ENCODE measurements around a stretch of chr5.

GRCh38 chr5:168423535-168424757 lies 62.3 kb upstream of the RARS1 start:
- RRBS: 98% methylated on average over 4 of the region's 14 CpGs

DNA sequence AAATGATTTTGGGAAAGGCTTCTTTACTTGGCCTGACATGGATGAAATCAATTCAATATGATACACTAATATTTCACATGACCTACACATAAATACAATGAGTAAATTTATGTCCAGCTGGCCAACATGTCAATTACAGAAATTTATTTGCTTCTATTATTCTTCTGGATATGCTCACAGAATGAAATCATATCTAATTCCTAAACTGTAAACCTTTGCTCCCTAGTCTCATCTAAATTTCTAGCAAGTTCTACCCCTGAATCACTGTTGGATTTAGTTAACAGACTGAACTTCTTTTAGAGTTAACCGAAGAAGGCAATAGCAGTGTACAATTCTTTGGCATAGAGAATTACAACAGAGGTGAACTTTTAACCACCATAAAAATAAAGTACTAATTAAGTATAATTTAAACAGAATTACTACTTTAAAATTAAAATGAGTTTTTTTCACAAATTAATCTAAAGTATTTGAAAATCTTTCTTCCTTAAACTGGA lies 14.4 kb downstream of the PANK3 start:
- RRBS: no CpG with 5 or more reads among the region's 1 CpG

- RRBS: no CpG with 5 or more reads among the region's 4 CpGs
These were observed 13.2 kb downstream of the PANK3 start for GRCh38 chr5:168565937-168566482.

- RRBS: no CpG with 5 or more reads among the region's 5 CpGs
These were observed 206.3 kb downstream of the SLIT3 start for GRCh38 chr5:169094566-169095153.

DNA sequence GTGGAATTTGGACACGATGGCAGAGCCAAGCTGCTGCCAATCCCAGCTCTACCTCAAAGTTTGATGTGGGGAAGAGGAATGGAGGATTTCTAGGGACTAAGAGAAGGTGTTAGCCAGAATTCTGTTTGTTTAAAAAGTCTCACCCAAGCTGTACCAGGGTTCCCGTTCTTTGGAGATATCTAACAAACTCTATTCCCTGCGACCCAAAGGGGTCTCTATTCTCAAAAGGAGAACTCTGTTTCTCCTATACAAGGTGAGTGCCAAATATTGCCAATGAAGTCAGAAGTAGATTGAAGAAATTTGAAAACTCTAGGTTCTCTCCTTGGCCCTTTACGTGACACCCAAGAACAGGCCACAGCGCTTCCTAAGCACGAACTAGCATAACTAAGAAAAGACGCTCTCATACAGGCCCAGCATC lies 183.4 kb downstream of the SLIT3 start:
- RRBS: no CpG with 5 or more reads among the region's 7 CpGs

- RRBS: no CpG with 5 or more reads among the region's 17 CpGs
These were observed 660 bp downstream of the DOCK2 start for GRCh38 chr5:169637595-169638275.

- RRBS: no CpG with 5 or more reads among the region's 8 CpGs
These were observed 14.0 kb downstream of the DOCK2 start for GRCh38 chr5:169650885-169651584.

- RRBS: no CpG with 5 or more reads among the region's 7 CpGs
These were observed 21.5 kb downstream of the C5orf58 start for GRCh38 chr5:170254212-170254768.

GRCh38 chr5:170261931-170262342 lies 29.2 kb downstream of the C5orf58 start:
- RRBS: no CpG with 5 or more reads among the region's 4 CpGs

DNA sequence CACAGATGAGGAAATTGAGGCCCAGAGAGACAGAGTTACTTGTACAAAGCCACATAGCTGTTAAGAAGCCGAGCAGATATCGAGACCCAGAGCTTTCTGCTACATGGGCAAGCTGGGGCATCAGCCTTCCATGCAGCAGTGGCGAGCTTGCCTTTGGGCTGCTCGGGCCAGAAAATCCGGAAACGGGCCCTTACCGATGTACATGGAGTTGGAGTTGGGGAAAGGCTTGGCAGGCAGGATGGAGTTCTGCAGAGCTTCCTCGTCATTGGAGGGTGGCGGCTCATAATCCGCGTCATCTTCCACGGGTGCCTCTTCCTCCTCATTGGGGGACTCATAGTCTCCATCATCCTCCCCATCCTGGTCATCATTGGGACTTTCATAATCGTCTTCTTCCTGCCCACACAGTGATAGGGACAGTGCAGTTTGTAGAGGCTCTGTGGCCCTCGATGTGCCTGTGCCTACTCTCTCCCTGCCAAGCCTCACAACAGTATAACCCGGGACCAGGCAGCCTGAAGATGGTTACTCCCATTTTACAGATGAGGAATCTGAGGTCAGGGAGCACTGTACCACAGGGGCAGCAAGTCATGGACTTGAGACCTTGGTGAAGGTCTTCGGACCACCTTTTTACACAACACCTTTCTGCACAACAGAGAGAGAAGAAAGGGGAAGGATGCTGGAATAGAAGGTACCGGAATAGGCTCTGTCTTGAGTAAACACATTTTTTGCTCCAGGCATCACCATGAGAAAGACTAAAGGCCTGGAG lies 26.9 kb downstream of the LCP2 start:
- RRBS: no CpG with 5 or more reads among the region's 17 CpGs

DNA sequence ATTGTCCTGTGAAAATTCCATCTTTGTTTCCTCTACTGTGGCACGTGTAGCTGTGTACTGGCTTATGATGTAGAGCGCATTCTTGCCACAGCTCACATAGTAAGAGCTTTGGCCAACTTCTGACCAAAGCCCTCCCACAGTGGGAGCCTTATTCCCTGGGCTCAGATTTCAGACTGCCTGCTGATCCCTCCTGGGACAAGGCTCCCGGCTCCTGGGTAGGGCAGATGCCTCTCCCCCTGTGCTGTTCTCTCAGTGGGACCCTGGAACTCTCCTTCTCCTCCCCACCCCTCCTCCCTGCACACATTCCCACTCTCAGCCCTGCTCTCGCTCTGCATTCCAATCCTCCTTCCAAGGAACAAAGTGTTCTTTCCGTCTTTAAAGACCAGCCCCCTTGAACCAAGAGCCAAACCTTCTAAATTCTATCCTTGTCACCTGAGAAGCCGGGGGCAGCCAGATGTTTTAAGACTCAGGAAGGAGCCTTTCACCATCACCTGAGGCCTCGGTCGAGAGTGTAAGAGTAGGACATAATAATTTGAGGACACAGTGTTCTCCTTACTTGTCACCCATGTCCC lies 17.4 kb downstream of the LCP2 start:
- RRBS: no CpG with 5 or more reads among the region's 8 CpGs

- RRBS: no CpG with 5 or more reads among the region's 8 CpGs
These were observed 33.5 kb downstream of the KCNMB1 start for GRCh38 chr5:170355555-170356096.

DNA sequence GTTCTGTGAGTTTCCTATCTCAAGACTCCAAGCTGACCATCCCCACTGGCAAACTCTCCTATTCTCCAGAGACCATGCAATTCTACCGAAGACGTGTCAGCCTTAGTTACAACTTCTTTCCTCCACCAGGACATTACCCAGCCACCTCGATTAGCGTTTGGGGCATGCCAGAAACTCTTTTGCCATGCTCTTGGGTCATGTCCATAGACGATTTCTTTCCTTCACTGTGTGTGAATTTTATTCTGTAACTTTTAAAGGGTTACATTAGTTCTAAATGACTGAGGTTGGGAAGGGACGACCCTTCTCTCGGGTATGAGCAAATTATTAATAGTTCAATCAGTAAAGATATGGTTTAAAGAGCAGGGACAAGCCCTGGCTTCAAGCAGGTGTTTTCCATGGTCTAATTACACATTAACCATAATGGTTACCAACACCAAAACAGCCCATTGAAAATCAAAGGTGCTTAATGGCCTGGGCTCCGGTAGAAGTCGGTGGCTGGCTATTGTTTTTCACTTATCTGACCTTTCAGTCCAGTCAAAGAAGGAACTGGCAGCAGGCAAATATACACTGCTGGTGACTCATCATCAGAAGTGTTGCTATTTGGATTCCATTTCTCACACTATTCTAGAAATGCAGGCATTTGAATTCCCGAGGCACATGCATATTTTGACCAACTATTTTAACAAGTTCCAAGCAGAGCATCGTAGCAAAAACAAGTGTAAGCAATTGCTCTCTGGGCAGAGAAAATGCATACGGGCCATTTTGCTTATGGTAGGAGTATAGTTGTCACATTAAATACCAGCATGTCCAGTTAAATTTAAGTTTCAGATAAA lies 26.5 kb upstream of the GABRP start:
- RRBS: no CpG with 5 or more reads among the region's 12 CpGs

GRCh38 chr5:171391062-171392283 lies 3.8 kb downstream of the NPM1 start:
- RRBS: no CpG with 5 or more reads among the region's 16 CpGs

DNA sequence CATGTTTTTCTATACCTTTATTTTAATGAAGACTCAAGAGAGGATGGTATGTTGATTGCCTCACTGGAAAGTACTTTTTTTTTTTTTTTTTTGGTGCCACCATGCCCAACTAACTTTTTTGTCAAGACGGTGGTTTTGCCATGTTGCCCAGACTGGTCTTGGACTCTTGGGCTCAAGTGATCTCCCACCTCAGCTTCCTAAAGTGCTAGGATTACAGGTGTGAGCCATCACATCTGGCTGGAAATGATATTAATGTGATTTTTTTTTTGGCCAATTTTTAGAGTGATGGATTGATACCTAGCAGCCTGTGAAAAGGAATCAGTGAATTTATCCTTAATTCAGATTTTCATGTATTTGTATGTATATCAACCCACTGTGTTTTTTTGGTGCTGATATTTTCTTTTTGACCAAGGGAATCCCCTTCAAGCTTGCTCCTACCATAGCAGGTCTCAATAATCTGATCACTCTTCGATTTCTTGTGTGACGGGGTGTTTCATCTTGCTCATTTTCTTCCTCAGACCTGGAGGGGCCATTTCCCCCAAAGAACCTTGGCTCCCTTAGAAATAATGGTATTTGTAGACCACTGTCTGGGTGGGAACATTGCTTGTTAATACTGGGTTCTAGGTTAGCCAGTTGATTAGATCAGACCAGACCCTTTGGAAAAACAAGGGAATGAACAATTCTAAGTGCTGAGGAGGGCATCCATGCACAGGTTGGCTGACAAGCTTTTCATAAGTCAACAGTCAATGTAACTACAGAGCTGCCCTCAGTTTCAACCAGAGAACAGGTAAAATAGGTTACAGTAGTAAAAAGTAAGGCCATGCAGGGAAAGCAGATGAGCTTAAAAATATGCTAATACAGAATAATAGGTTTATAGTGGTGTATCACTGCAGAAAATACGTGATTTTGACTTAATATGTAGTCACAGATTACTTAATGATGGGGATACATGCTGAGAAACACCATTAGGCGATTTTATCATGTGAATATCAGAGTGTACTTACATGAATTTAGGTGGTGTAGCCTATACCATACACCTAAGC lies 6.5 kb upstream of the FGF18 start:
- RRBS: no CpG with 5 or more reads among the region's 5 CpGs

DNA sequence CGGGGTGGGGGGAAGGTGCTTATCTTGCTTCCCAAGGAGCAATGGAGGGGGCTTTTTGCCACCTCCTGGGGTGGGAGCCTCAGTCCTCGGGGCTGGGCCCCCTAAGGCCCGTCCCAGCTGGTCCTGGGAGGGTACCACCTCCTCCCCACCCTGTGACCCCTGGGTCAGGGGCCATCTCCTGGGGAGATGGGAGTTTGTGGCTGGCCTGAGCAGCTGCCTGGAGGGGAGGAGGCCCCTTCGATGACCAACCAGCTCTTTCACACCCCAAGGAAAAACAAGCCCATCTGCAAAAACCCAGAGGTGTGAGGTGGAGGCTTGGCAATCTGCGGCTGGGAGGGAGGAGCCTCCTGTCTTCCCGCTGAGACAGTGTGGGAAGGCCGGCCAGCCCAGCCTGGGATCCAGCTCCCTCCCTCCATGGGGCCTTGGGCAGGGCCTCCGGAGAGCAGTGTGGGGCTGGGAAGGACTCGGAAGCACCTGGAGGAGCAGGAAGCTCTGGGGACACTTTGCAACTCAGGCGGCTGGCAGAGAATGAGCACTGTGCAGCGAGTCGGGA lies 100.8 kb downstream of the FGF18 start:
- RRBS: 50% methylated on average over 2 of the region's 12 CpGs

DNA sequence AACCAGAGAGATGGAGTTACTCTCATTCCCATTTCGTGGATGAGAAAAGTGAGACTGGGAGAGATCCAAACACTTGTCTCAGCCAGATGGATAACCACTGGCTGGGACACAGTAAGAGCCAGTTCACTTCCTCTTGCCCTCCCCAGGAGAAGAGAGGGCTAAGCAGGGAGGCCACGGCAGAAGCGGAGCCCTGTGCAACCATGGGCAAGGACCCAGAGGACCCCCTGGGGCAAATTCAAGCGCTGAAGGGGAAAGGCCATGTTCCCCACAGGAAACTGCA lies 137.3 kb upstream of the SMIM23 start:
- RRBS: no CpG with 5 or more reads among the region's 4 CpGs

GRCh38 chr5:171667612-171668431 lies 117.8 kb upstream of the SMIM23 start:
- RRBS: 65% methylated on average over 3 of the region's 43 CpGs

- RRBS: no CpG with 5 or more reads among the region's 8 CpGs
These were observed 106.6 kb downstream of the FBXW11 start for GRCh38 chr5:171899676-171900464.

DNA sequence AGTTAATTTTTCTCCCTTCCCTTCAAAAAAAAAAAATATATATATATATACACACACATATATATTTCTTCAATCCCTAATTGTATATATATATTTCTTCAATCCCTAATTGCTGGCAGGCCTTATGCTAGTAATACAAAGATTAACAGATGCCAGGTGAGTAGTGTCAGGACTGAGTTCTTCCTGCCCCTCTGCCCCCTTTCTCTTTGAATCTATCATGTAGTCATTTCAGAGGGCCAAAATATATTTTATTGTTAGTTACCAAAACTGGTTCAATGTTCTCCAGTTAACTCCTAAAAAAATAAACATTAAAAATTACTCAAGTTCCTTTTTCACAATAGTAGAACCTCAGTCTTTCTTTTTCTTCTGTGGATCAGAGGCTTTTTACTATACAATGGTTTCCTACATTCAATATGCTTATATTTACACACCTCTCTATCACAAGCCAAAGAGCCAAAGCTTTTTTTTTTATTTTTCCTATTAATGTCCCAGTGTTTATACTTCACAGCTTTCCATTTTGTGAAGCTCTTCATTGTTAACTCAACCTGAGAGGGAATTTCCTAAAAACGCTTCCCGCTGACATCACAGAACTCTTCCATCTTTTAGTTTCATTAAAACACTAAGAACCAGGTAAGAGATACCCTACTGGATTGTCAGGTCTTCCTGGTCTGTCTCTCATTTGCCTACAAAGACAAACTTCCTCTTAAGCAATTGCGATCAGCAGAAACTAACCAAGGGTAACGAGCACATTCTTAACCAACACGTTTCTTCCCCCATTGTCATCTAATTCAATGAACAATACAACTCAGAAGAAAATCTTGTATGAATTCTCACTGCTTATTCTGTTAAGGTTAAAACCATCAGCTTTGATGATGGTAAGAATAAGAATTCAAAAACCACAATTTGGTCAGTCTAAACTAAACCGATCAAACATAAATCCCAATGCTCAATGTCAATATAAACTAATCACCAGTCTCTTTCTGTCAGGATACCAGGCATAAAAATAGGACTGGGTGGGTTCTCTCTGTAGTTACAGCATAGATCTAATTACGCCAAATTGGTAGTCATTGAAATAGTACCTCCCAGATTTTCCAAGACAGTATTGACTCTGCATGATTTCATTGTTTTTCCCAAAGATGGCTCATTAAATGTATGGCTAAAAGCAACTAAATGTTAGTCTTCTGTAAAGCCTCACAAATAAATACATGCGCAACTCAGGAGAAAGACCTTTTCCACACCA lies 6.7 kb downstream of the FBXW11 start:
- RRBS: no CpG with 5 or more reads among the region's 8 CpGs